A172 (cell line): Measurements from ENCODE around the gene FRG2.

- RAMPAGE, long total RNA, result no peak
These were observed at the start of gene FRG2 for GRCh38 chr4:190026959-190027319. Gene FRG2, minus strand, starts transcription at chr4:190027256.